Osteocyte (in vitro differentiated cells): ENCODE data around the genes IFNK, LINGO2, SMU1 and B4GALT1.

GRCh38 chr9:27005809-27006131 lies 298 bp upstream of the LRRC19 start:
- PRO-cap, result no peak

DNA sequence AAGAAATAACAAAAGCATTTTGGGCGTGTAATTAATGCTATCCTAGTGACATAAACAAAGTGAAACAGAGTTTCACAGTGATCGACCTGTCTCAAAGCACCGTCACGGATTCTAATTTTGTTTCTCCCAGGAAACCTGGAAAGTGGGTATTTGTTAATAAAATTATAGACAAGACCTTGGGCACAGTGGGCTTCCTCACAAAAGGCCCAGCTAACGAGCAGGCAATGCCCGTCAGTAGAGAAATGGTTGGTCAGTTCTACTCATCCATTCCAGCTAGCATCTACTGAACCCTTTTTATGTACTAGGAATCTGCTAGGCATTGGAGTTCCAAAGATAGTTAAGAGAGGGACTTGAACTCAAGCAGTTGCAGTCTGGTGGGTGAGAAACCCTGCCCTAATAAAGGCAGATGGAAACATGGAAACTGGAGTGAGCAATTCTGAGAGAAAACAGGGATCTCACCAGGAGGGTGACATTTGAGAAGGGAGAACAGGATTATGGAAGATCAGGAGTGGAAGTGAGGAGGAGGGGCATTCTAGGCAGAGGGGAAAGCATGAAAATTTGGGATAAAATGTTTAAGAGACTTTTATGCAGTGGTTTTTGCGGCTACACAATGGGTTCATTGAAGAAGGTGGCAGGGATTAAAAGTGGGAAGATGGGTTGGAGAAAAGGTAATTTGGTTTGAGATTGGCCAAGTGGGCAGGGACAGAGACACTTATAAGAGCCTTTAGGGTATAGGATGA lies 13.0 kb downstream of the TEK start:
- PRO-cap, result no peak

- PRO-cap, result no peak
These were observed 82.3 kb upstream of the EQTN start for GRCh38 chr9:27379294-27379679.

DNA sequence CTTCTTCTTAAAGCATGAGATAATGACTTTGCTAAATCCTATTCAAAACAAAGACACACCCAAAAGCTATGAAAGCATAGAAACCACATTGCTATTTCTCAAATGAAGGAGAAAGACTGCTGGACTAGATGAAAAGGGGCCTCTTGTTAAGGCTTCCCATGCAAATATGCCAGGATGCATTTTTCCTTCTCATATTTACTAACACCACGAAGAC lies 86.3 kb upstream of the IFNK start:
- PRO-cap, result no peak

GRCh38 chr9:27524110-27524719 lies at the start of gene IFNK:
Gene IFNK (plus strand): TSS chr9:27524290.
- PRO-cap, result no peak

DNA sequence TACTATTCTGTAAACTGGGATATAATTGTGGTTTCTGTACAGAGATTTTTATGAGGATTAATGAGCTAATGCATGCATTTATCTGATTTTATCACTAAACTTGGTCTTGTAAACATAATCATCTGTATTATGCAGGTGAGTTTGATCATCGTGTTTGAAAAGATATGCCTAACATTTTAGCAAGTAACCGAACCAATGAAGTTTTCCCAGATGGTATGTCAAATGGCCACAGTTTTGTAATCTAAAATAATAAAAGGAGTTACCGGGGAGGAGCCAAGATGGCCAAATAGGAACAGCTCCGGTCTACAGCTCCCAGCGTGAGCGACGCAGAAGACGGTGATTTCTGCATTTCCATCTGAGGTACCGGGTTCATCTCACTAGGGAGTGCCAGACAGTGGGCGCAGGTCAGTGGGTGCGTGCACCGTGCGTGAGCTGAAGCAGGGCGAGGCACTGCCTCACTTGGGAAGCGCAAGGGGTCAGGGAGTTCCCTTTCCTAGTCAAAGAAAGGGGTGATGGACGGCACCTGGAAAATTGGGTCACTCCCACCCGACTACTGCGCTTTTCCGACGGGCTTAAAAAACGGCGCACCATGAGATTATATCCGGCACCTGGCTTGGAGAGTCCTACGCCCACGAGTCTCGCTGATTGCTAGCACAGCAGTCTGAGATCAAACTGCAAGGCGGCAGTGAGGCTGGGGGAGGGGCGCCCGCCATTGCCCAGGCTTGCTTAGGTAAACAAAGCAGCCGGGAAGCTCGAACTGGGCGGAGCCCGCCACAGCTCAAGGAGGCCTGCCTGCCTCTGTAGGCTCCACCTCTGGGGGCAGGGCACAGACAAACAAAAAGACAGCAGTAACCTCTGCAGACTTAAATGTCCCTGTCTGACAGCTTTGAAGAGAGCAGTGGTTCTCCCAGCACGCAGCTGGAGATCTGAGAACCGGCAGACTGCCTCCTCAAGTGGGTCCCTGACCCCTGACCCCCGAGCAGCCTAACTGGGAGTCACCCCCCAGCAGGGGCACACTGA lies 117.3 kb upstream of the C9orf72 start:
- PRO-cap, result no peak

- PRO-cap, result no peak
These were observed at the start of gene LINGO2 for GRCh38 chr9:29212953-29214176. Gene LINGO2 (minus strand): TSS chr9:29213601.

DNA sequence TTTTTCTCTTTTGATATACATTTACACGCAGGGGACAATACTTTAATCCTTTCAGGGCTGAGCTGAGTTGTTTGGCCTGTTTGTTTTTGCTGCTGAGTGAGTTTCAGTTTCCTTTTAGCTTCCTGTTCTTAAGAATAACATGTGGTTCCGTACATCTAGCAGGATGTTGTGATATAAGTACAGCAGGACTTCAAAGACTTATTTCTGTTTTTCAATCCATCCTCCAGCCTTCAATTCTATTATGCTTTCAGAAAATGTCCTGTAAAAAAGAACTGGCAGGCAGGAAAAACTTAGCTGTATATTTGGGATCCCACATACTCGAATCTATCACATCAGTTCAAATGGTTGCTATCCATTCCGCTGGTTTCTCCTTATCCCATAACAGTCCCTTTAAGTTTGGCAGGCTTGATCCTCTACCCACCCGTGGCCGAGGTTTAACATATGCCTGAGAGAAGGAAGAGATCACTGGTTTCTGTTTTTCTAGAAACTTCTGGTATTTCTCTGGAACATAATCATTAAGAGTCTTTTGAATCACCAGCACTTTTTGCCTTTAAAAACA lies 1037.2 kb upstream of the ACO1 start:
- PRO-cap, result no peak

DNA sequence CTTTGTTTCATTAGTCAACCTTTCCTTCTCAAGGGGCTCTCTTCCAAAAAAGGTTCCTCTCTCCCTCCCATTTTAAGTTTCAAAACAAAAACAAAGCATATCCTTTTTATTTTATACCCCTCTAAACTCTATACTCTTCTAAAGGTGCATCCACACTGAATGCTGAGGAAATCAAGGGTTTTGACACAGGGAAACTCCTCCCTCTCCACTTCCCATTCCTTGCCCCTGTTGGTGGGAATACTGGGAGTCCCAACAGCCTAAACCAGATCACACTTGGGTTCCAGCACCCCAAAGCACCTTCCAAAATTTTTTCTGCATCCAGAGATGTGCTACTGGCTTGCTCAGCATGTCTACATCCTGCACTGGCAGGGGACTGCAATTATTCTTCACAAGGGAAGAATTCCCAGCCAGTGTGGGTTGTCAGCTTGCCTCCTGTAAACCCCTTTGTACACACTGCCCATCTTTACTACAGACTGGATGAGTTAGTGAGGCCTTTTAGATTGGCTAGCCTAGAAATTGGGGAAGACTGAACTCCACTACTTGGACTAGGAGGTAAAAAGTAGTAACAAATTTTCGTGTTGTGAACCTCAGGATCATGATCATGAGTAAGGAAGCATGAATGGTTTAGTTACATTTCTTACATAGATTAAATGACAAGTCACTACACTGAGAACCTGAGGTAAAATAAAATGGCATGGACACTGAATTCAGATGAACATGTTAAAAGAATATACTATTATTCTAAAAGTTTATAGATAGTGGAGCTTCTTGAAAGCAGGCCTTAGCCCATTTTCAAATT lies 11.8 kb upstream of the RIGI start:
- PRO-cap, result no peak

- PRO-cap, result no peak
These were observed 10.3 kb upstream of the SMIM27 start for GRCh38 chr9:32541625-32542487.

GRCh38 chr9:32551229-32552071 lies 677 bp upstream of the SMIM27 start:
- PRO-cap, result bidirectional peak, plus-strand start at chr9:32551431, minus-strand start at chr9:32551468

GRCh38 chr9:33000710-33001079 lies 733 bp downstream of the APTX start:
- PRO-cap, result unidirectional peak, plus-strand start at chr9:33000863

DNA sequence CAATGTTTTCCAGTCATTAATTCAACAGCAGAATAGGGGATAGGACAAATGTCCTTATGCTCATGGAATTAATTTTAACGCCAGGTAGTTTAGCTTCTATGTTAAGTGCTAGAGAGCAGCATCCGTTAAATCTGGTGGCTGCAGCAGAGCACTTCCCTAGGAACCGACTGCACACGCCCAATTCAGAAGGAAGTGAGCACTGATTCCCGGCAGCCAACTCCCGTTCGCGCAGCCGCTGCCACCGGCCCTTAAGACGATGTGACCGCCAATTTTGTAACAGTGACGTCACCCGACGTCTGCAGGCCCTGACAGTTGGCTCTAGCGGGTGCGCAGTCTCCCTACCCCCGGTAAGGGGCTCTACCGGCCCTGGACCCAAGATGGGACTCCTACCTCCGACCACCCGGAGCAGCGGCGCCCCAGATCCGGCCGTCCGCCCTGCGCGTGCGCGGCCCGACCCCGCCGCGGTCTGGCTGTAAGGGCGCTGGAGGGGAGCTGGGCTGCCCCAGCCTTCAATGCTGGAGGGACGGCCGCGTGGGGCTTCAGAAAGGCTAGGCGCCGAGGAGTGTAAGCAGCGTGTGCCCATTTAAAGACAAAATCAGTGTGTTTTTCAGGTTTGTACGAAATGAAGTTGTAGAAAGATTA lies 19.1 kb downstream of the DNAJA1 start:
- PRO-cap, result bidirectional peak, plus-strand start at position 202 of the sequence, minus-strand start at position 194 of the sequence; bidirectional peak, plus-strand start at position 542 of the sequence, minus-strand start at position 425 of the sequence

GRCh38 chr9:33071587-33071968 lies 4.9 kb downstream of the SMU1 start:
- PRO-cap, result no peak

DNA sequence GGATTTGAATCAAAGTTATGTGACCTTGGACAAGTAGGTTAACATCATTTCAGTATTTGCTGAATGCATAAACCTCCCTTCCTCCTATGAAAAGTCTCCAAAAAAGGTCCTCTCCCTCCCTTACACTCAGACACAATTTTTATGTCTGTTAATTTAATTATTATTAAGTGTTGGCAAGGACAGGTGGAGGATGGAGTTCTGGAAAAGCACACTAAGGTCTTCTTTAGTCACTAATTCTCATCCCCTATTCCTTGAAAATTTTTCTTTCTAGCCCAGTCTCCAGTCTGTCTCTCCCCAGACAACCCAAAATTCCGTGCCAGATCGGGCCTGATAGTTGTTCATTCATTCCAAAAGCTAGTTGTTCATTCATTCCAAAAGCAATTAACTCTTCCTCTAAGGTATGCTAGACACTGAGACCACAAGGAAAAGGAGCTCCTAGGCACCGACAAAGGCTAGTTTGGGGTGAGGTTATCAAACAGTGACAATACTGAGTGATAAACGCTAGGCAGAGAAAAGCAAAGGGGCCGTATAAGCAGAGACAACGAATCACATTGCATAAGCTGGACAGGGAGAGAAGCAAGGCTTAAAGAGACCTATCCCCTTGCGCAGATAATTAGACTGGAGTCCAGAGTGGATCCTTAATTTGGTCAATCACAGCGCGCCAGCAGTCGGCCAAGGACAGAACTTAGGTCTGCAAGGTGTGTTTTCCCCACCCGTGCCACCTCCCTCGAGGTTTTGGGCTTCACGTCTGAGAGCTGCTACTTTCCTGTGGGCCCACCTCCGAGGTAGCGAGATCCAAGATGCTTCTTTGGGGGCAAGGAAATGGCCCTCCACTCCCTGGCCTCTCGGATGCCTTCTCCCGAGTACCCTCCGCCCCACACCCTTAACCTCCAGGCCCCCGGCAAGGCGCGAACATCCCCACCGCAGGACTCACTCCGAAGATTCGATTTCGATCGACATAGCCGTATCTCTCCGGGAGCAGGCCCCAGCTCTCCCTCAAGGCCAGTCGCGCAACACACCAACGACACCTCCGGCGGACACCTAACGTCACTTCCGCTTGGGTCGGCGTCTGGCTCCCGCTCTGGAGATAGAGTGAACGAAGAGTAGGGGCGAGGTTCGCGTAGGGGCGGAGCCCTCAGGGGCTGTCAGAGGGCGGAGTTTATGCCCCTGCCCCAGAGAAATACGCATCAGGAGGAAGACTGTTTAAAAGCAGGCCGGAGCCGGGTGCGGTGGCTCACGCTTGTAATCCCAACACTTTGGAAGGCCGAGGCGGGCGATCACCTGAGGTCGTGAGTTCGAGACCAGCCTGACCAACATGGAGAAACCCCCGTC lies at the start of gene SMU1:
SMU1 (minus strand) TSS at position 1,026 of the 1,332 bp plus-strand sequence.
- PRO-cap, result unidirectional peak, plus-strand start at position 650 of the sequence; bidirectional peak, plus-strand start at position 1,206 of the sequence, minus-strand start at position 1,043 of the sequence

GRCh38 chr9:33127945-33128919 lies 38.9 kb downstream of the B4GALT1 start:
- PRO-cap, result no peak

GRCh38 chr9:33154858-33155888 lies 12.0 kb downstream of the B4GALT1 start:
- PRO-cap, result no peak

DNA sequence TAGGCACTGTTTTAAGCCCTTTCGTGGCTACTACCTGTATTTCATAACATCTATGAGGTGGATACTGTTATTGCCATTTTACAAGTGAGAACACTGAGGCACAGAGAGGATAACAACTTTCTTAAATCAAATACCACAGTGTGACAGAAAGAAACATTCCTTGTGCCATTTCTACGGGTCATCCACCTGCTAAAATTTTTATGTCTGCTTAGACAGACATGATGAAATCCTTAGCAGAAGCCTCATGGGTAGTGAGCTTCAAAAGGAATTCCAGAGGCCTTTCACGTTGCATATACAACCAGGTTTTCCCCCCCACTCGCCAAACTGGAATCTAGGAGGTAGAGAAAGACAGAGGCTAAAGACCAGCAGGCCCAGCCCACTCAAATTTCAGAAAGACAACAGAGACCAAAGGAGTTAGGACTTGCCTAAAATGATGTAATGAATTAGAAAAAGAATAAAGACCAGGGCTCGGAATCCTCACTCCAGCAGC lies 9.3 kb downstream of the B4GALT1 start:
- PRO-cap, result no peak

DNA sequence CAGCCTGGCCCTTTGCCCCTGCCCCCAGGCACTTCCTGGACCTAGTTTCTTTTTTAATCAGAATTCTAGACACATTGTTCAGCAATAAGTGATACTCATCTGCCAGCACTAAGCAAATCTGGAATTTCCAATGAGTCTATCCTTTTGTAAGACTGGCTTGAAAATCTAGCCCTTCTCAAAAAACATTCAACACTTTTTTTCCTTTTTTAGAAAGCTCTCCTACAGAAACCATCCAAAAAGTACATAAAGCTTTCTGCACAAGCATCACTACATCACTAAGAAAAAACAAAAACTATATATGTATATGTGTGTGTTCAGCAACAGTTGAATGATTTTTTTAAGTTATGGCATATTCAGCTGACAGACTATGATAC lies 7.2 kb downstream of the B4GALT1 start:
- PRO-cap, result no peak

- PRO-cap, result bidirectional peak, plus-strand start at chr9:33167576, minus-strand start at chr9:33167186
These were observed at the start of gene B4GALT1 for GRCh38 chr9:33166714-33167741. Gene B4GALT1 (minus strand): TSS chr9:33167336.